Monocyte (primary cell): ENCODE measurements around the gene RCBTB1.

DNA sequence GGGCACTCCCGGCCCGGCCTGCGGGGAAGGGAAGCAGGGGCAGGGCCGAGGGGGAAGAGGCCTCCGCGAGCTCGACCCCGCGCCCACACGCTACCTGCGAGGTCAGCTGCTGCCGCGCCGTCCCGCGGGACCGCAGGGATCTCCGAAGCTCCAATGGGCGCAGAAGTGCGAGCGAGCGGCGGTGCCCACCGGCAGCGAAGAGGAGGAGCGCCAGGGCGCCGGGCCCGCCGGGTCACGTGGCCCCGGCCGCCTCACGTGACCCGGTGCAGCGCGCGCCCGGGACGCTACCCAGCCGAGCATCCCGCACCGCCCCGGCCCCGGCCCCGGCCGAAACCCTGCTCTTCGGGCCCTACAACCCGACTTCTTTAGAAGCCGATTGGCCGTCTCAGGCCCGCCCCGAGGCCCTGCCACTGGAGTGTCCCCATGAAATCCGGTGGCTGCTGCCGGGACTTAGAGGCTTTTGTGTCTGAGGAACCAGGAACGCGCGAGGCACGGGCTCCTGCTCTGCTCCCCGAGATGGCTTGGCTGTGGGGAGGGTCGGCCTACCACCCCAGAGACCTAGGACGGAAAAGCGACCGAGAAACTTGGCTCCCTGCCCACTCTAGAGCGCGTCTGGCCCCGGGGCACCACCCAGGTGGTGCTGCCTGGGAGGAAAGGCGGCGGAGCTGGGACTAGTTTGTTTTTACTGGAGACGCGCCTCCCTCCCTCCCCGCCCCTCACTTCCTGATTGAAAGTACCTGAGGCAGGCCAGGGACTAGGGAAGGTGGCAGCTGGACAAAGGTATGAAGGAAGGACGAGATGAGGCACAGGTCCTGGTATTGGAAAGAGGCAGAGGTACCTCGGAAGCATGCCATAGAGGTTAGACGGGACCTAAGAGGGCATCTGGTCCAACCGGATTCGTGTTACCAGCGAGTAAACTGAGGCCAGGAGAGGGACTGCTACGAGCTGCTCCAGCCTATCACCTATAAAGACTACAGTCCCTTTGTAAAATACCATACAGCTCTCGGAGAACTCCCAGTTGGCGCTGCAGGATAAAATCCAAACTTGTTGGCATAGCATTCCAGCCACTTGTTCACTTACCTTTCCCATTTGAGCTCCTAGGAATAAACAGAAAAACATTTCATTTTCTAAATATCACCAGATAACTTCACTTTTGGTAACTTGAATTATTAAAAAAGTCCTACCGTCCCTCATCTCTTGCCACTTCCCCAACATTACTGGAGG lies at the start of gene RCBTB1:
RCBTB1 (minus strand) TSS at position 209 of the 1,224 bp plus-strand sequence.
- PRO-cap, 2 experiments = peak in 2 of 2 experiments; most common plus-strand start position 453 of the sequence (in 2); most common minus-strand start position 155 of the sequence (in 2)

DNA sequence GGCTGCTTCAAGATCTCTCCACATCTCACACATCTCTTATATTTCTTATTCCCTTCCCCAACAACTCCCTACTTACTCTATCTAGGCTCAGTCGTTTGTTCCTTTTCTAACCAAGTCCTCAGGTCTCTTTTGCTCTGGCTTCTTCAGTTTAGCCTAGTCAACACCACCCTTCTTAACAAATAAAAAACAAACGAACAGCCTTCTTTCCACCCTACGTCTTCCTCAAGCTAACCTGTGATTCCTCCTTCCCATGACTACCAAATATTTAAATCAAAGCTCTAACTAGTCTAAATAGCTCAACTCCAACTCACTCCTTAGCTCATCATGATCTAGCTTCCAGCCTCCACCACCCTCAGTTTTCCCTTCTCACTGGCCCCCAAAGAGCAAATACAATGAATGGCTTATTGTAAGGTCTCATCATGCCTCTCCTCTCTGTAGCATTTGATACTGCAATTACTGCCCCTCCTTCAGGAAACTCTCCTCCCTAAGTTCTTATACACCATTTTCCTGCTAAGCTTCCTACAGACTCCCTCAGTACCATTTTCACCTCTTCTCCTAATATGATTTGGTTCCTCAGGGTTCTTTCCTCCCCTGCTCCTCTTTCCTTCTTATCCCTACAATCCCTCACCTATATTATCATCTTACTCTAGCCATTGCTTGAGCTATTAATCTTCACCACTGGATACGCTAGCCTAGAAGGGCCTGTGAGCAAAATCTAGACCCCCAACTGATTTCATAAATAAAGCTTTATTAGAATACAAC lies 12.8 kb downstream of the KPNA3 start:
- PRO-cap, 2 experiments = peak in 1 of 2 experiments; most common minus-strand start position 356 of the sequence (in 1)

DNA sequence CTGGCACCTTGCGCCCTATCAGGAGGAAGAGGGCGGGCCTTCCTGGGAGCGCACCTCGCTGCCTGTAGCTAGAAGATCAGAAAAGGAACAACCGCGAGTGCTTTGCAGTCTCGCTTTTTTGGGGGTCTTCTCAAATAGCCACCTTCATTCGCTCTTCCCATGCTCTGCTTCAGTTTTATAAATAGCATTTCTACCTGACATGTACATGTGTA lies 534 bp upstream of the KPNA3 start:
- PRO-cap, 2 experiments = peak in 2 of 2 experiments; most common plus-strand start position 79 of the sequence (in 2)

GRCh38 chr13:50015606-50016529 lies 624 bp downstream of the KCNRG start:
- PRO-cap, 2 experiments = no peak in any of the 2 experiments

DNA sequence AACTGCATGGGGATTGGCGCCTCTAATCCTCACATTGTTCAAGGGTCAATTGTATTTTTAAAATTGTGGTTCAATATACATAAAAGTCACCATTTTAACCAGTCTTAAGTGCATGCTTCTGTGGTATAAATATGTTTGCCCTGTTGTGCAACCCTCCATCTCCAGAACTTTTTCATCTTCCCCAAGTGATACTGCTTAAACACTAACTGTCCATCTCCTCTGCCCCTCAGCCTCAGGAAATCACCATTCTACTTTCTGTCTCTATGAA lies 38.0 kb downstream of the KCNRG start:
- PRO-cap, 2 experiments = no peak in any of the 2 experiments

- PRO-cap, 2 experiments = no peak in any of the 2 experiments
Observed at GRCh38 chr13:50140752-50141078, 125.5 kb downstream of the KCNRG start.

DNA sequence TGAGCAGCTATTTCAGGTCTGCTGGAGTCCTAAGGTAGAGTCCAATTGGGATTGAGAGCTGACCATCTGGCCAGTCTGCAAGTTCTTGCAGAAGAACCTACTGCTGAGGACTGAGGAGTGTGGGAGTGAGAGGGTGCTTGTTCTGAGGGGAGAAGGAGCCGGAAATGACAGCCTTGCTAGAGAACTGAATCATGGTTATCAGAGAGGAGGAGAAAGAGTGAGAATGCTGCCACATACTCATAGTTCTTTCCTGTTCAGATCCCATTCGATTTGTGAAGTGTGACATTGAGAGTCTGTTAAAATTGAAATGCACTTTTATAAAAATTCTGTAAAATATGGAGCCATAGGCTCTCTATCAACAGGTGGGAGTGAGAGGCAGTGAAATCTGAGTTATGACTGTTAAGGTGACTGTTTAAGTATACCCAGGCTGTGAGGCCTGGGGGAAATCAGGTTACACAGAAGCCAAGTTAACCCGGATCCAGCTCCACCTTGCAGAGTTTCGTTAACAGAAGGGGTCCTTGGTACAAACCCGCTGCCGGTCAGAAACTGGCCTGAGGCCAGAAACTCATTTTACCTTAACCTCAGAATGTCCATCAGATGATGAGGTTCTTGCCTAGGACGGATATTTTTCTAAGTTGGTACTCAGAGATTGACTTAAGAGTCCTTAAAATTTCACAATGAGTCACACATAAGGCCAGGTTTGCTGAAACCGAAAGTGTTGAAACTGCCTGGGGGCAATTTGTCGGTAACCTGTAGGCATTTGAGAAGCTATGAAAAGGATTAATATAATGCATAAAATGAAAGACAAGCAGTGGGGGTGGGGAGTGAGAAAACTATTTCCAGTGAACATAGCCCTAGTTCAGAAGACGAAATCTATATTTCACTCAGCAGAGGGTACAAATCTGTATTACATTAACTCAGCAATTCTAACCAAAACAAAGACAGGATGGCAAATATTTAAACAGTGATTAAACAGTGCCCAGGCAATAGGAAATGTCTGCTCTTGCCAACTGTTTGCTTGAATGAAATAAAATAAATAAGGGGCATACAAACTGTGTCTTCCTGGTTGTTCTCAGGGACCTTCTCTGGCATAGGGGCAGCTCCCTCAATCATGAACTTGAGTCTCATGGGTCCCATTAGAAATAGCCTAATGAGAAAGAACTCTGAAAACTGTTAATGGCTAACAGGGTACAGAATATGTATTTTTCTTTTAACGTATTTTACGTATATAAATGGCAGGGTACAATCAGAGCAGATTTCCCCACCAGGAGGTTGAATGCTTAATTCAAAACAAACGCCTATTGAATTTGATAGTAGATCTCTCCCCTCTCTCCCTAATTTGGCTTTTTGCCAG lies 350.6 kb downstream of the KCNRG start:
- PRO-cap, 2 experiments = no peak in any of the 2 experiments

- PRO-cap, 2 experiments = no peak in any of the 2 experiments
Observed at GRCh38 chr13:50386345-50387588, 371.5 kb downstream of the KCNRG start.

DNA sequence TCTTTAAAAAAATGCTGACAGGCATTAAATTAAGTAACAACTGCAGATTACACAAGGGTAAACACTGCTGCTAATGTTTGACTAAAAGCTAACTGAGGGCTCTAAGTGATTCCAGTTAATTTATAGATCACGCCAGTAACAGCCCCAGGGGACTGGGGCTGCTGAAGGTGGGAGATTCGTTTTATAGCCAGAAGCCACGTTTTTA lies 321.7 kb downstream of the DLEU7 start:
- PRO-cap, 2 experiments = no peak in any of the 2 experiments

- PRO-cap, 2 experiments = peak in 2 of 2 experiments; most common plus-strand start chr13:50715613 (in 2); most common minus-strand start chr13:50715566 (in 2)
Observed at GRCh38 chr13:50715252-50716006, 128.1 kb downstream of the DLEU7 start.

GRCh38 chr13:50990300-50991338 lies 81.0 kb downstream of the RNASEH2B start:
- PRO-cap, 2 experiments = no peak in any of the 2 experiments

- PRO-cap, 2 experiments = no peak in any of the 2 experiments
Observed at GRCh38 chr13:50991767-50992540, 82.4 kb downstream of the RNASEH2B start.

DNA sequence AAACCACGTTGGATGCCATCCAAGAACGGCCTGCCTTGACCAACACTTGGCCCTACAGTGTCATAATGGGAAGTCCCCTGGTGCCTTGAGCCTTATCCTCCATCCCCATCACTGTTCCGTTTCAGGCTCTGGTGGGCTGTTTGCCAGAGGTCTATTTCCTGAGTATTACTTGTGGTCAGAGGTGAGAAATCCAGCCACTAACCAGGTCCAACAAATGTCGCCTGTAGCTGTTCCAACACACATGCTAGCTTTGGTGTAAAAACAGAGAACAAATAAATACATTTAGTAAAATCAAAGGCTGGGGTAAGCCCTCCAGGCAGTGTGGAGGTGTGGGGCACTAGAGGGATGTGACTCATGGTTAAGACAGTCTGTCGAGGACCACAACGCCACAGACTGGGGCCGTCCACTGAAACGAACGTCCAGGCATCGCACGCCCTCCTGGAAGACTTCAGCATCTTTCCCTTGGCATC lies 44.6 kb downstream of the C13orf42 start:
- PRO-cap, 2 experiments = peak in 1 of 2 experiments; most common plus-strand start position 389 of the sequence (in 1)

DNA sequence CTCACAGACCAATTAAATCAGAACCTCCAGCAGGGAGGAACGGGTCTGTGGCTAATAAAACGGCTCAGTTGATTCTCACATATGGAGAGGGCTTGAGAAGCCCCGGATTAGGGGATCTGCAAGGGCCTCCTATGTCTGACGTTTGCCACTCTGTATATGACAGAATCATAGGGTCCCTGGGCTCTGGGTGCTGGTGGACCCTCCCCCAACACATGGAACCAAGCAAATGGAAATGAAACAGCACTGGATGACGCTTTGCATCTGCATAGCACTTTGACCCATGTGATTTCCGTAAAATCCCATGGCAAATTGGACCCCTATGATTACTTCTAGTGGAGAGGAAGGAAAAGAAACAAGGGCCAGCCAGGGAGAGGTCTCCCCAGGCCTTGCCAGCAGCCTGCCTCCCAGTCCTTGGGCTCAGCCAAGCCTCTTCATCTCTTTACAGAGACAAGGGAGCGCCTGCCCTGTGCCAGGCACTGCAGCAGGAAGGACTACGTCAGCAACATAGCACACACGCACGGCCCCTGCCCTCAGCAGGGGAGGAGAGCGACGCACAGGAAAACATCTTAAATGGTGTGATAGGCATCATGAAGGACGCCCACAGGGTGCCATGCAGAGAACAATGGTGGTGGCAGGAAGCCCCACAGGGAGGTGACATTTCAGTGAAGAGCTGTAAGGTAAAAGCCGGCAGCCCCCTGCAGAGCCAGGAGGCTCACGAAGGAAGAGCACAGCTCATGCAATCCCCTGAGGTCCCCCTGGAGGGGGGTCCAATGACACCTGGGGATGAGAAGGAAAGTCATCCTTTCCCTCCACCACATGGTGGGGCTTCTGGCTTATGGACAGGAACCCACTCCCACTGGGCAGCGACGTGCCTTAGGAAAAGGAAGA lies 37.0 kb upstream of the C13orf42 start:
- PRO-cap, 2 experiments = no peak in any of the 2 experiments

- PRO-cap, 2 experiments = no peak in any of the 2 experiments
Observed at GRCh38 chr13:51375884-51376322, 36.4 kb downstream of the SERPINE3 start.

DNA sequence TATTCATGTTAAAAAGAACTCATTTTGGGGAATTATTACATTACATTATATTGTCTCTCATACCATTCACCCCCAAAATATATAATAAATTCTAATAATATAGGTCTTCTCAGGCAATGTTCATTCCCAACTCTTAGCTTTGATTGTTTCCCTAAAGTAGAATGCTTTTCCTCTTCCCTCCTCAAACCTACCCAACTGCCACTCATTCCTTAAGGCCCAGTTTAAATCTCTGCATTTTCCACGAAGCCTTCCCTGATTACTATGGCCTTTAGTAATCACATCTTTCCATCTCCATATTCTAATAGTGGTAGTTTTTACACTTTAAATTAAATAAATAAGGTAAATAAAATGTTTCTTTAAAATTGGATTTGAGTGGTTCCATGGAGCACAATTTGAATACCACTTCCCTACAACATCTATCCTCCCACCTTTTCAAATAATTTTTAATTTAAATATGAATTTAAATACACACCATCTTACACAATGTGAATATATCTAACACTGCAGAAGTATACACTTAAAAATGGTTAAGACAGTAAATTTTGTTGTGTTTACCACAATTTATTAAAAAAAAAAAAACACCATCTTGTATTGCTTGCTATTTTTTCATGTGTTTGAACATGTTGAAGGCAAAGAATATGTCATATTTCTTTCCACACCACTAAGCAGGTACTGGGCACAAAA lies 20.8 kb downstream of the INTS6 start:
- PRO-cap, 2 experiments = no peak in any of the 2 experiments

DNA sequence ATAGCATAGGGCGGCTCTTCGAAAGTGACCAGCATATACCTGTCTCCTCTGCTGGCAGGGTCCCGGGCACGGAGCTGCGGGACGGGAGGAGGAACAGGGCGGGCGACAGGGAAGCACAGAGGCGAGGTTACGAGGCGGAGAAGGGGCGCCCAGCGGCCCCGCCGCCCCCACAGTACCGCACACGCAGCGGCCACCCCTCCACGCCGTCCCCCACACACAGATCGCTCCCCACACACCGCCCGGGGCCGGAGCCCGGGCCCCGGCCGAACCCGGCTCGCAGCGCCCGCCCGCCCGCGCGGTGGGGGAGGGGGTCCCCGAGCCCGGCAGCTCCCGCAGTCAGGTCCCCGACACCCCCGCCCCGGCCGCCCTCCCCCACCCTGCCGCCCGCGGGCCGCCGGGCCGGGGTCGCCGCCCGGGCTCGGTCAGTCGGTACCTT lies 836 bp downstream of the INTS6 start:
- PRO-cap, 2 experiments = peak in 1 of 2 experiments; most common plus-strand start position 57 of the sequence (in 1); most common minus-strand start position 220 of the sequence (in 1)

- PRO-cap, 2 experiments = no peak in any of the 2 experiments
Observed at GRCh38 chr13:51618738-51619066, 34.4 kb downstream of the WDFY2 start.

GRCh38 chr13:51643181-51643756 lies 59.0 kb downstream of the WDFY2 start:
- PRO-cap, 2 experiments = no peak in any of the 2 experiments

DNA sequence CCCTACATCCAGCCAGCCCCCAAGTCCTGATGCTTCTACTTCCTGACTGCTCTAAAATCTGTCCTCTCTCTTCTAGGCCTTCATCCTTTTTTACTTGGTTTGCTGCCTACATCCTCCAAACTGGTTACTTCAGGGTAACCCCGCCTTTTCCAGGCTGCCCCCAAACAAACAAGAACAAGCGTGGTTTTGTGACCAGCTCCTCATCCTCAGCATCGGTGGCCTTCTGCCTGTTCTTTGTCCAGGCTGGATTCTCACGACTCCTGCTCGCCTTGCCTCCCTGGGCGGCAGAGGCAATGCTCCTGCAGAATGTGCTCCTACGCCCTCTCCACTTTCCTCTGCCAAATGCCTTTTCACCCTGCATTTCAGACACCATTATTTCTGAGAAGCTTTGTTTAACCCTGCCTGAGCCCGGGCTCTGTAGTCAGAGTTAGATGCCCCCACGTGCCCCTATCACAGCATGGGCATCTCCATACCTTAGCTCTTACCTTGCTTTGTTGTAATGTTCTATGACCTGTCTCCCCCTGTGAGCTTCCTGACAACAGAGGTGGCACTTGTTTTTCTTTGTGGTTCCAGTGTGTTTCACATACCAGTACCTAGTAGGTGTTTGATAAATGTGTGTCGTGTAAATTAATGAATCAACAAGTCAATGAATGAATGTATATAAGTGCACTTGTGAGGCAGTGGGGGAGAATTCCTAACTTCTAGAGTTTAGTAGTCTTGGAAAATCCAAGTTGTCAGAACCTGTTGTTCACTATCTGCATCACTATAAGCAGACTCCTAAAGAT lies 61.9 kb downstream of the WDFY2 start:
- PRO-cap, 2 experiments = peak in 1 of 2 experiments; most common plus-strand start position 502 of the sequence (in 1)